Liver (tissue), 9 donors: ENCODE measurements around a stretch of chr7.

DNA sequence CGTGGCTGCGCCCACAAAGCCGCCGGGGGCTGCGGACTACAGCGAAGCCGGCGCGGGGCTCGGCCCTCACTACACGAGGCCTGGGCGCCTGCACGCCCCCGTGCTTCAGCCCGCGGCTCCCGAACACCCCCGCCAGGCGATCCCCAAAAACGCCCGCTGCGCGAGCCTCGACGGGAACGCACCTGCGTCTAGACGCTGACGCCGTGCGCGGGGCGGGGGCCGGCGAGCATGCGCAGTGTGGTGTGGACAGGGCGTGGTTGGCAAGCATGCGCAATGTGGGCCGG is 278 bp upstream of the RNF32 start:
- PRO-cap, 5 experiments, result peak in 5 of 5 experiments; most common minus-strand start position 184 of the sequence (in 2)
- RAMPAGE, long total RNA, 2 experiments, result no peak in any of the 2 experiments
- RRBS, result 8% methylated on average over 10 of the region's 39 CpGs

GRCh38 chr7:156664946-156665824 is 24.6 kb downstream of the RNF32 start:
- PRO-cap, 5 experiments, result no peak in any of the 5 experiments
- RAMPAGE, long total RNA, 2 experiments, result no peak in any of the 2 experiments
- RRBS, result no CpG with 5 or more reads among the region's 10 CpGs

DNA sequence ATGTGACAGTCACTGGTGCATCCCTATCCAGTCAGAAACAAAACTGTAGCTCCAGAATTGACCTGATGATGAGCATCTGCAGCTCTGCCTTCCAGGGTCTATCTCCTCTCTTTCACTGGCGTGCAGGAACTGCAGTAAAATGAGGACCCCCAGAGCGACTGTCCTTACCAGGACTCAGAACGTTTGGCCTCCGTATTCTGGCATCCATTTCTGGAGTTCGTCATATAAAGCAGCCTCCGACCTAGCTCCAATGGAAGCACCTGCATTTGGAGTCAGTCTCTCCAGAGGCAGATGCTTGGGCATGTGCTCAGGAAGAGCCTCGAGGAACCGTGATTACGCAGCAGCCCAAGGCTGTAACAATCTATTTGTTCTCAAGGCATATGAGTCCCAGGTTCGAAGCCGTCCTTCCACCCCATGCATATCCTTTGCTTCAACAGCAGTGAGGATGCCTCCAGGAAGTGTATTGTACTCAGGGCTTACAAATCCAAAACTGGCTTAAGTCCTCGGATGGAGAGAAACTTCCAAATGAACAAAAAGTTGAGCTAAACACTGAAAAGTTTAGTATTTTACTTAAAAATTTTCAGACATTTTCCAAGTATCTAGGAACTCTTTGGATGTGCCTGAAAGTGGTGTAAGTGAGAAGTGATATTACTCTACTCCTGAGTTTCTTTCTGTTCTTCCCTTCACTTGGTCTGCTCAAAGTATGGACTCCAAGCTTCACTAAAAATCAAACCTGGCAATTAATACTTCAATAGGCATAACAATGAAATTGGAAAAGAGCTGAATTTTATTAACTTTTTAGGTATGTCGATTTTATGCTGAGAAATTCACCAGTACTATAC is 41.3 kb downstream of the RNF32 start:
- PRO-cap, 5 experiments, result no peak in any of the 5 experiments
- RAMPAGE, long total RNA, 2 experiments, result no peak in any of the 2 experiments
- RRBS, result no CpG with 5 or more reads among the region's 13 CpGs

GRCh38 chr7:156861784-156862302 is 31.1 kb downstream of the LMBR1 start:
- PRO-cap, 5 experiments, result no peak in any of the 5 experiments
- RAMPAGE, long total RNA, 2 experiments, result no peak in any of the 2 experiments
- RRBS, result no CpG with 5 or more reads among the region's 1 CpG

DNA sequence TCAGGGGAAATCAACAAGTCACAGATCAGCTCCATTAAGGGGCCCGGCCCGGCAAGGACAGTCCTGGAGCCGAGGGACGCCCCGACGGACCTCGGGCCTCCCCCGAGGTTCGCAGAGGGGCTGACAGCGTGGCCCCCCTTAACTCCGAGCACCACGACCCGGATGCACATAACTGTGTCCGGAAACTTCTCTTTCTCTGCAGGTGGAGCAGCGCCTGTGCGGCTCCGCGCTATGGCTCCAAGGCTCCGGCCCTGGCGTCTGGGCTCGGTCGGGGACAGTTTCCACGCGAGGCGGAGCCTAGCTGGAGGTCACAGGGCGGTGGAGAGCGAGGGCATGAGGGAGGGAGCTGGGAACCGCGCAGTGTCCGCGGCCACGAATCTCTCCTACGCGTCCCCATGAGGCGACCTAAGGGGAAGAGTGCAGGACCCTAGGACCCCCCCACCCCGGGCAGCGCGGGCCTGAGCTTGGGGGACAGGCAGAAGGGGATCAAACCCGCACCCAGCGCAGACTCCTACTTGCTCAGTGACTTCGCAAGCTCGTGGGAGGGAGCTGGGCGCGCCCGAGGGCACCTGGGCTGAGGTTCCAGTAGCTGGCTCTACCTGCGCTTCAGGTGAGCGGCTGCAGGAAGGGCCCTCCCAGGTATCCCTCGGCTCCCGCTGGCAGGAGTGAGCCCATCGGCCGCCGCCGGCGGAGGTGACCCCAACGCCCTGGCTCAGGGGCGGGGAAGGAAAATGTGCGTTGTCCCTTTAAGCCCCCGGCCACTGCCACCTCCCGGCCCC is 8.6 kb upstream of the MNX1 start:
- PRO-cap, 5 experiments, result no peak in any of the 5 experiments
- RAMPAGE, long total RNA, 2 experiments, result no peak in any of the 2 experiments
- RRBS, result 6% methylated on average over 20 of the region's 59 CpGs

GRCh38 chr7:157140082-157140640 is 1.4 kb downstream of the UBE3C start:
- PRO-cap, 5 experiments, result no peak in any of the 5 experiments
- RAMPAGE, long total RNA, 2 experiments, result no peak in any of the 2 experiments
- RRBS, result no CpG with 5 or more reads among the region's 10 CpGs

GRCh38 chr7:157204637-157205352 is 66.1 kb downstream of the UBE3C start:
- PRO-cap, 5 experiments, result no peak in any of the 5 experiments
- RAMPAGE, long total RNA, 2 experiments, result no peak in any of the 2 experiments
- RRBS, result no CpG with 5 or more reads among the region's 5 CpGs

DNA sequence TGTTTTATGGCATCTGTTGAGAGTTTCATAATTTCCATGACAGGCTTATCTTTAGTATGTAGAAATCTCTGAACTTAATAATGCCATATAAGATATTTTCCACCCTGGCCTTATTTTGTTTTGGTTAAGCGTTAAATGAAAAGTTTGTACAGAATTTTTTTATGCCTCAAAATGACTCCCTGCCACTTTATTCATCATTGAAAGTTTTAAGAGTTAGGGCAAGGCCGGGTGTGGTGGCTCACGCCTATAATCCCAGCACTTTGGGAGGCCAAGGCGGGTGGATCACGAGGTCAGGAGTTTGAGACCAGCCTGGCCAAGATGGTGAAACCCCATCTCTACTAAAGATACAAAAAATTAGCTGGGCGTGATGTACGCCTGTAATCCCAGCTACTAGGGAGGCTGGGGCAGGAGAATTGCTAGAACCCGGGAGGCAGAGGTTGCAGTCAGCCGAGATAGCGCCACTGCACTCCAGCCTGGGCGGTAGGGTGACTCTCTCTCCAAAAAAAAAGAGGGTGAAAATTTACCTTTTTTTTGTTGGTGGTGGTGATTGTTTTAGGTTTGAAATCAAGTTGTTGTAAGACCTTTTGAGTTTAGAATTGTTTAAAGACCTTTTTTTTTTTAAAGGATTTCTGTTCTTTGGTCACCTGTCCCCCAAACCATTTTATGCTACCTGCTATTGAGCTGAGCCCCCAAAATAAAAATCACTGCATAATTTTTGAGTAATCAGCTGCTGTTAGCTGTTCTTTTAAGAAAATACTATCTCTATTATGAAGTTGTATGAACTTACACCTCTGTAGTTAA is 71.2 kb downstream of the UBE3C start:
- PRO-cap, 5 experiments, result no peak in any of the 5 experiments
- RAMPAGE, long total RNA, 2 experiments, result no peak in any of the 2 experiments
- RRBS, result no CpG with 5 or more reads among the region's 11 CpGs

DNA sequence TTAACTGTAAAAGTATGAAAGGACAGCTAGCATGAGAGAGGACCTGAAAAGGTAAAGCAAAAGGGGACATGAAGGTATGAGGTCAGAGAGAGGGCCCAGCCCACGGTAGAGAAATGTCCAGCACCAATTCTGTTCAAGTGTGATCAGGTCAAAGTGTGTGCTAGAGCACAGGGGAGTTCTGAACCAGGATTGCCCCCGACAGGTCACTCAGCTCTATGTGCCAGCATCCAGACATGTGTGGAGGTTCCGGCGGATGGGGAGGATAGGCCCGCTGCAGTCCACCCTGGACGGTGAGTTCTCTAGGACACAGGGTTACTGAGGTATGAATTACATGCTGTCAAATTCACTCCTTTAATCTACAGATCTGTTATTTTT is 81.7 kb downstream of the UBE3C start:
- PRO-cap, 5 experiments, result no peak in any of the 5 experiments
- RAMPAGE, long total RNA, 2 experiments, result no peak in any of the 2 experiments
- RRBS, result no CpG with 5 or more reads among the region's 6 CpGs

- PRO-cap, 5 experiments, result peak in 3 of 5 experiments; most common plus-strand start chr7:157239777 (in 3)
- RAMPAGE, long total RNA, 2 experiments, result no peak in any of the 2 experiments
- RRBS, result no CpG with 5 or more reads among the region's 3 CpGs
Measured at GRCh38 chr7:157239696-157240012, 97.2 kb upstream of the DNAJB6 start.

- PRO-cap, 5 experiments, result no peak in any of the 5 experiments
- RAMPAGE, long total RNA, 2 experiments, result no peak in any of the 2 experiments
- RRBS, result no CpG with 5 or more reads among the region's 15 CpGs
Measured at GRCh38 chr7:157241009-157241678, 95.7 kb upstream of the DNAJB6 start.

DNA sequence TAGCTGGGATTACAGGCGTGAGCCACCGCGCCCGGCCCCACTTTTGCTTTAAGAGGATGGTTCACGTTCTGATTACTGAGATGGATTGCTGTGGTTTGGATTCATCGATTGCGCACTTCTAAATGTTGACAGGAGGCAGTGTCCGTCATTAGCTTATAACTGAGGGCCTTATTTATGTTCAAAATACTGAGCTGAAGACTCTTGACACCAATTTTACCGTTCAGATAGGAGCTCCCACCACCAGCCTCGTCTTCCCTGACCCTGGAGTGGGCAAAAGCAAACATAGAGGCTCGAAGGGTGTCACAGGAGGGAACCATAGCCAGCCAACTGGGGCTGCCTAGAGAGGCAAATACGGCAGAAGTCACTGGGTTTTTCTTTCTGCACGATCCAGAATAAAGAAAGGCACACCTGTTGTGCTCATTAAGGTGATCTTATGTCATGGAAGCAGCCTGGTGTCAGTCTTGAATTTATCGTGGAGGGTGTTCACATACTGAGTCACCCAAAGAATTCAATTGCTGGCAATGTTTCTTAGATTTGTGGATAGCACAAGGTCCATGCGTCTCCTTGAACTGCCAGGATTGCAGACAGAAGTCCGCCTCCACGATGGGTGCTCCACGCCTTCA is 65.7 kb upstream of the DNAJB6 start:
- PRO-cap, 5 experiments, result no peak in any of the 5 experiments
- RAMPAGE, long total RNA, 2 experiments, result no peak in any of the 2 experiments
- RRBS, result no CpG with 5 or more reads among the region's 18 CpGs

DNA sequence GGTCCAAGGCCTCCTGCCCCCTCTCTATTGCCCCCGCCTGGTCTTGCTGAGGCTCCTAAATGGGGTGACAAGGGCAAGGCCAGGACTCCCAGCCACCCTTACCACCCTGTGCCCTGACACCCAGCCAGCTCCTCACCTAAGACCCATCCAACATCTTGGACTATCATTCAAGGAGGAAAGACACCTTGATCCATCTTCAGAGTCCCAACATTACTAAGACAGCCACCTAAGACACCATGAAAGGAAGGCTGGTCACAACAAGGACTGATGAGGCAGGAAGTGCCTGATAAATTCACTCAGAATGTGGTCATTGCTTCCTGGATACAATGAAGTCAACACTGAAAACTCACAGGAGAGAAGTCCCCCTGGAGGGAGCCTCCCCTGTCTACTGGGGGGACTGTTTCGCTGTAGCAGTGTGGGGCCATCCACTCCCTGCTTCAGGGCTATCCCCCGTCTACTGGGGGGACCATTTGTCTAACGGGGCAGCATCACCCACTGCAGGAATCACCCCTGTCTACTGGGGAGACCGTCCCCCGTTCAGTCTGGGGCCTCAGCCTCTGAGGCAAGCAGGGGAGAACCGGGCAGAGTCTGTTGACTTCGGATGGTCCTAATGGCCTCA is 60.1 kb upstream of the DNAJB6 start:
- PRO-cap, 5 experiments, result no peak in any of the 5 experiments
- RAMPAGE, long total RNA, 2 experiments, result no peak in any of the 2 experiments
- RRBS, result 61% methylated on average over 2 of the region's 8 CpGs

DNA sequence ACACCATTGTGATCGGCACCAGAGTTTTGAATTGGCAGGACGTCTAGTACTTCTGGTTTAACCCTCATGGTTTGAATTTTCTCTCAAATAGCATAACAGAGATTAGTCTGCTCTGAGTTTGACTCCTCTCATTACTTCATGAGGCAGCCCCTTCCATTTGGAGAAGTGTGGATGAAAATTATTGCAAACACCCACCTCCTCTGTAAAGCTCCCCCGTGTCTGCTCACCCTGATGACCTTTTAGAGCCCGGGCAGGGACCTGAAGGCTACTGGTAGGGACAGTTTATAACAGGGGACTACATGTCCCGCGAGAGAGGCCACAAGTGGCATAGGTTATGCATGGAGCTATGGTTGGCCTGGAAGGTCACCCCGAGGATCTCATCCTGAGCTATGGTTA is 17.2 kb upstream of the DNAJB6 start:
- PRO-cap, 5 experiments, result no peak in any of the 5 experiments
- RAMPAGE, long total RNA, 2 experiments, result no peak in any of the 2 experiments
- RRBS, result no CpG with 5 or more reads among the region's 7 CpGs

DNA sequence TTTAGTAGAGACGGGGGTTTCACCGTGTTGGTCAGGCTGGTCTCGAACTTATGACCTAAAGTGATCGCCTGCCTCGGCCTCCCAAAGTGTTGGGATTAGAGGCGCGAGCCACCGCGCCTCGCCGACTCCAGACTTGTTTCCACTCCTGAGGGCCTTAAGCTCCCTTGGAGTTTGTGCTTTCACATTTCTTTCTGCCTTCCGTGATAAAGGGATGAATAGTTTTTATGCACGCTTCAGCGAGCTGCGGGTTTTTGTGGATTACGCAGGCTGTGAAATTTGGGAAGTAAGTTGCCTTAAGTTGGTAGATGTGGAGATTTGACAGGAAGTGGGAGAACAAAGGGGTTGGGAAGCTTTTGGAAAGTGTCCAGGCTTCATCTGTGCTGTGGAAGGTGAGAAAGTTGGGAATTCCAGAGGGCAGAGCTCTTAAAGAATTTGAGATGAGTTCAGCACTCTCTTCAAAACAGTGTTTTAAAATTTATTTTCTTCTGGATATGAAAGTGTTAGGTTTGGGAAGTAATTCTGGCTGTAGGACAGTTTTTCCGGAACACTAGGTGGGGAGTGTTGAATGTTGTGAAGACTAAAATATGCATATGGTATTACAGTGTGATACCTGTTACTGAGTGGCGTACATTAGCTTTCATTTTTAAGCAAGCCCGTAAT is 1.8 kb downstream of the DNAJB6 start:
- PRO-cap, 5 experiments, result no peak in any of the 5 experiments
- RAMPAGE, long total RNA, 2 experiments, result no peak in any of the 2 experiments
- RRBS, result no CpG with 5 or more reads among the region's 19 CpGs

- PRO-cap, 5 experiments, result no peak in any of the 5 experiments
- RAMPAGE, long total RNA, 2 experiments, result no peak in any of the 2 experiments
- RRBS, result no CpG with 5 or more reads among the region's 18 CpGs
Measured at GRCh38 chr7:157368939-157369748, 32.3 kb downstream of the DNAJB6 start.

- PRO-cap, 5 experiments, result no peak in any of the 5 experiments
- RAMPAGE, long total RNA, 2 experiments, result no peak in any of the 2 experiments
- RRBS, result no CpG with 5 or more reads among the region's 21 CpGs
Measured at GRCh38 chr7:157370783-157371751, 34.3 kb downstream of the DNAJB6 start.

DNA sequence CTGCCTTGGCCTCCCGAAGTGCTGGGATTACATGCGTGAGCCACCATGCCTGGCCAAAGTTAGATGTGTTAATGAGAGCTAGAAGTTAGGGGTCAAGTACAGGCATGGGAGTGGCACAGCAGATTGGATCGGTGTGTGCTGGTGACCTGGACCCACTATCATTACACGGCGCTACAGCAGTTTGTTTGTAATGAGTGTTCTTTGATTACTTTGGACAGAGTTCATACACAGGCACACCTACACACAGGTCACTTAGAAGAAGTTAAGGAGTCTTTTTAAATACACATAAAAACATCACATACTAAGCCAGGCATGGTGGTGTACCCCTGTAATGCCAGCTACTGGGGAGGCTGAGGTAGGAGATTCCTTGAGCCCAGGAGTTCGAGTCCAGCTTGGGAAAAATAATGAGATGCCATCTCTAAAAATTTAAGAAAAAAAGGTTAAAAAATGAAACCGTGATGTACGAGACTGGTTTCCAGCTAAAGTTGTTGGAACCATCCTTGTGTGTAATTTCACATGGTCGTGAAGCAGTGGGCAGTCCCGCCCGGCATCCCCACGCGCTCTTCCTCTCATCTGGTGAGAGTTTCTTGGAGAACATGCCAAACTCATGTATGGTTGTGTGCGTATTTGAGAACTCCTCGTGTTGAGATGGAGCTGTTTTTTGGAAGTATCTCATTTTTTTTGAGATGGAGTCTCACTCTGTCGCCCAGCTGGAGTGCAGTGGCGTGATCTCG is 37.0 kb downstream of the DNAJB6 start:
- PRO-cap, 5 experiments, result no peak in any of the 5 experiments
- RAMPAGE, long total RNA, 2 experiments, result no peak in any of the 2 experiments
- RRBS, result no CpG with 5 or more reads among the region's 18 CpGs

DNA sequence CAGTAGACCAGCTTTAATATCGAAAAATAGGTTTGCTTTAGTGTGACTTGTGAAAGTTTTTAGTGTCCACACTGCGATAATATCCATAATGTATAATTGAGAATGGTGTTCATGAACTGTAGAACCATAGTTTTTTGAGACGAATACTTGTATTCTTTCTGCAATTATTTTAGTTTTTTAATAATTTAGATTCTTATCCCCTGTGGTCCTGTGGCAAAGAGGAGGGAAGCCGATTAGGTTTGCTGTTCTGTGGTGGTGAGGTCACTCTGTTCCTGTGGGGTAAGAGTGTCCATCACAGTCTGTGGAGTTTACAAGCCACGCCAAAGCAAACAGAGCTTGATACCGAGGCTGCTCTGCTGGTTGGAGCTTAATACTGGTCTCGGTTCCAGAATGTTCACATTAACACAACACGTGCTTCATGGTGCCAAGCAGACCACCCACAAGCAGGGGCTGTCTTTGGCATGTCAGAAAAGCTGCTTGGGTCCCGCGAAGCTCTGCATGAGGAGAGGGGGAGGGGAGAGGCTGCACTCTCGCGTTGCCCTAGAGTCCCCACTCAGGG is 47.4 kb downstream of the DNAJB6 start:
- PRO-cap, 5 experiments, result no peak in any of the 5 experiments
- RAMPAGE, long total RNA, 2 experiments, result no peak in any of the 2 experiments
- RRBS, result no CpG with 5 or more reads among the region's 12 CpGs

DNA sequence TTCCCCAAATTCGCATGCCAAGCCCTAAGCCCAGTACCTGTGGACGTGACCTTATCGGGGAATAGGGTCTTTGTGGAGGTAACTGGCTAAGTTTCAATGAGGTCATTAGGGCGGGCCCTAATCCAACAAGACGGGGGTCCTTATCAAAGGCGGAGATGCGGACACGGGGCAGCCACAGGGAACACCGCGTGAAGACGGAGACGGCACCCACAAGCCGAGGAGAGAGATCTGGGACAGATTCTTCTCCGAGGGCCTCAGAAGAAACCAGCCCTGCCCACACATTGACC is 516.9 kb downstream of the DNAJB6 start:
- PRO-cap, 5 experiments, result no peak in any of the 5 experiments
- RAMPAGE, long total RNA, 2 experiments, result no peak in any of the 2 experiments
- RRBS, result no CpG with 5 or more reads among the region's 14 CpGs